ENCODE measurements around the gene SLC7A11.

- PRO-cap: no peak
- RAMPAGE, long total RNA, 4 experiments: no peak in any of the 4 experiments
Observed at GRCh38 chr4:138111462-138112078, 130.6 kb downstream of the SLC7A11 start.

GRCh38 chr4:138241673-138242898 is at the start of gene SLC7A11:
Gene SLC7A11 (minus strand): TSS chr4:138242349.
- PRO-cap: bidirectional peak, plus-strand start at chr4:138242588, minus-strand start at chr4:138242349
- RAMPAGE, long total RNA, 4 experiments: no peak in any of the 4 experiments

GRCh38 chr4:138666436-138666930 is 349.1 kb upstream of the NOCT start:
- PRO-cap: no peak
- RAMPAGE, long total RNA, 4 experiments: no peak in any of the 4 experiments

GRCh38 chr4:138939739-138940179 is 75.8 kb upstream of the NOCT start:
- PRO-cap: no peak
- RAMPAGE, long total RNA, 4 experiments: no peak in any of the 4 experiments

GRCh38 chr4:139014151-139014664 is 1.4 kb upstream of the NOCT start:
- PRO-cap: no peak
- RAMPAGE, long total RNA, 4 experiments: no peak in any of the 4 experiments

DNA sequence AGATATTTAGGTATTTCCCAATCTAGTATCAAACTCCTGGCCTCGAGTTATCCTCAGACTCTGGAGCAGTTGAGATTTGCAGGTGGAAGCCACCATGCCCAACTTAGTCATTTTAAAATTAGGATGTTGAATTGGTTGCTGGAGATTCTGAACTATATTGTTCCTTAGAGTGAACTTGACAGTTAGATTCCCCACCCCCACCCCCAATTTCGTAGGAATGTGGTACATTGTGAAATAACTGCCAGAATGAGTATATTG is 2.2 kb downstream of the NOCT start:
- PRO-cap: no peak
- RAMPAGE, long total RNA, 4 experiments: no peak in any of the 4 experiments

DNA sequence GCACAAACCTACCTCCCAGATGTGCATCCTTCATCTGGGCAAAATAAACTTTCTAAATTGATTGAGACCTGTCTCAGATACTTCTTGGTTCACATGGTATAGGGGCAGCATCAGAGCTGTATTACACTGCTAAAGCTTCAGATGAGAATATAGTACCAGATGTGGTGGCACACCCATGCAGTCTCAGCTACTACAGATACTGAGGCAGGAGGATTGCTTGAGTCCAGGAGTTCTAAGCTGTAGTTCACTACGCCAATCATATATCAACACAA is 22.1 kb downstream of the ELF2 start:
- PRO-cap: no peak
- RAMPAGE, long total RNA, 4 experiments: no peak in any of the 4 experiments

DNA sequence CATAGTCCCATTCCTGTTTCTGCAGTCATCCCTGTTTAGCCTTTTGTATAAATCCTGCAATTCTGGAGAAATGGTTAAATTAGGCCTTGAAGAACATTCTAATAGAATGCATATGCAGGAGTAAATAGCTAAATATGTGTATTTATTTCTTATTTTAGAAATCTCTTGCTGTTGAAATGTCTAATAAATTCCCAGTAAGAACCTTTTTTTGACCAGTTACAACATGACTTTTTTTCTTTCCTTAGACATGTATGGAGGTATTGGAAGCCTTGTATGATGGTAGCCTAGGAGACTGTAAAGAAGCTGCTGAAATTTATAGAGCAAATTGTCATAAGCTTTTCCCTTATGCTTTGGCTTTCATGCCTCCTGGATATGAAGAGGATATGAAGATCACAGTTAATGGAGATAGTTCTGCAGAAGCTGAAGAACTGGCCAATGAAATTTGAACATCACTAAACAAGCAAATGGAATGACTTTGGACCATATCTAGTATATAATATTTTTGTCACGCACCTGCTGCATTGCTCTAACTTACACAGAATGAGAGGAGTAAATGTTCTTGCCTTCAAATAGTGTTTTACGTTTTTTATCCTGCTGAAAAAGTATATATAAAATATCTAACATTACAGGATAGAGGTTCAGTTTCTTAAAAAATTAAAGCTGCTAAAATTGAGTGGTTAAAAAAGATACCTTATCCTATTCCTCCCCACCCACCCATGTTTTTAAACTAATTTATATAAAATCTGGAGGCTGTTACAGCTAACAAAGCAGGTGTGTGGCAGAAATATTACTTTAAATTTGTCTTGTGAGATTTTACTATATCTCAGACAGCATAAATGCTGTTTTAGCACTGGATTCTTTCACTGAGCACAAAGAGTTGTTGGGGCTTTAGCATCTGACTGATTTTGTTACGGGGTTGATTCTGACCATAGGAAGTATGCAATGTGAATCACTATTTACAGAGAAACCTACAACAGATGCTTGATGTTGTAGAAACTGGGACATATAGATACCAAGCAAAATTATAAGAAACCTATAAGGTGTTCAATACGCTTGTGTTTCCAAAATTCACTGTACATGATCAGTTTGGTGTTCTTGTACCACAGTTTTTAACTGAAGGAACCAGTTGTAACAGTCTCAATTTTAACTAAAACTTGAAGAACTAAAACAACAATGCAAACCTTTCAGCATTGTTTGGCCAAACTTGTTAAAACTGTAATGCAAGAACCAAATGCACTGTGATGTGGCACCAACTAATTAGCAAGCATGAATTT is 65.8 kb upstream of the RAB33B start:
- PRO-cap: no peak
- RAMPAGE, long total RNA, 4 experiments: no peak in any of the 4 experiments

DNA sequence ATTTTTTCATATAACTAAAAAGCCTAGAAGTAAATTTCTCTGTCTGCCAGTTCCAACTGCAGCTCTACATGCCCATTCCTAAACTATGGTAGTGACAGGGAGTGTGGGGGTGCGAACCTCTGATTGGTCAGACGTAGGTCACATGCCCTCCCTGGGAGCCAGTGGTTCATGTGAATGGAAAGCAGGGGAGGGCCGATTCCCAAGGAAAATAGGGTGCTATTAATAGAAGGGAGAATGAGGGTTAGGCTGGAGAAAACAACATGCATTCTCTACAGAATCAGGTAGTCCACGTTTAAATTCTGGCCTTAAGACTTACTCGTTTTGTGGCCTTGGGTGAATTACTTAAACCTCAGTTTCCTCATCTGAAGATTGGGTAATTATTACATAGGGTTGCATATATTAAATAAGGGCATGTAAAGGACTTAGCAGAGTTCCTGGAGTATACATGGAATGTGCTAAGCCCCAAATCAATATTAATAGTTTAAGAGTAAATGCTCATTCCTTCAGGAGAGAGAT is 7.2 kb downstream of the RAB33B start:
- PRO-cap: no peak
- RAMPAGE, long total RNA, 4 experiments: no peak in any of the 4 experiments

DNA sequence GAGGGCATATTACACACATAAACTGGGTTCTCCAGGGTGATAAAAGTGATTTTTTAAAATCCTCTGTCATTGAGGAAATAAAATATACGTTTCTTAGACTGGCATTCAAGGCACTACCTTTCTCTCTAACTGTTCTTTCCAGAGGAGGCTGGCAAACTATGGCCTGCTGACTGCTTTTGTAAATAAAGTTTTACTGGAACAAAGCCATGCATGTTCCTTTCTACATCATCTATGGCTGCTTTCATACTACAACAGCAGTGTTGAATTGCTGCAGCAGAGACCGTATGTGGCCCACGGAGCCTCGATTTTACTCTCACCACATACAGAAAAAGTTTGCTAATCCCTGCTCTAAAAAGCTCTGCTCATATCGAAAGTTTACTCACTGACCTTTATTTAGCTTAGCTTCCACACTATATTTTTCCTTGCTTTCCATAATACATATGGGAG is 20.2 kb downstream of the SETD7 start:
- PRO-cap: no peak
- RAMPAGE, long total RNA, 4 experiments: no peak in any of the 4 experiments

- PRO-cap: no peak
- RAMPAGE, long total RNA, 4 experiments: no peak in any of the 4 experiments
Observed at GRCh38 chr4:139552354-139553463, 3.3 kb downstream of the SETD7 start.

DNA sequence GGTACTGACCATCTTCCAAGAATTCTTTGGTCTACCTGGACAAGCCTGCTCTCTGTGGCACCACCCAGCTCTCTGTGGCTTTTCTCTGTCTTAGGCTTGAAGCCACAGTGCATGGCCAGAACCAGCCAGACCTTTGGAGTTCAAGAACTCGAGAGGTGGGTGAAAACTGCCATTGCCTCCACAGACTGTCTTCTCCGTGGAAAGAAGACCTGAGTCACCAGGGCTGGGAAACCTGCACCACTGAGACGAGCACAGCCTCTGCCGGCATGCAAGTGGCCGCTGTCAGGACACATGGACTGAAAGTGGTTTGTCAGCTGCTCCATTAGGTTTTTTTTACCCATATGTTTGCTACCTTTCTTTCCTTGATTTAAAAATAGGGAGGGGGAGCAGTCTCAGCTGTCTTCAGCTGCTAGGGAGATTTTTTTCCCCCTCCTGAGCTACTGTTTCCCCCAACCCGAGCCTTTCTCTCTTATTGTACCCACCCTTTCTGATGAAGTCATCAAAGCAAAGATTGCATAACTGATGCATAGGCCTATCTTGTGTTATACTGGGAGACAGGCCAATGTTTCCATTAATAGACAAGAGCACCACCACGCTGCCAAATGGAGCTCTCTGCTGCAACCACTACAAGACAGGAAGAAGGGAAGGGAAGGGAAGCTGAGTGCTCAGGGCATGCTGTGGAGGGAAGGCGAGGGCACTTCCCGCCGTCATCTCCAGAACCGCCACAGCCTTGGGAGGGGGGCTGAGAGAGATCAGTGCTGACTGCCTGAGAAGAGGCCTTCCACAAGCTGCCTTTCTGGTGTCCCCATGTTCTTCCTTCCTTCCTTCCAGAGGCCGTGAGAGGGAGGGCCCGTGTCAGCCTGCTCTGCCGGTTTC is 74.7 kb downstream of the MGST2 start:
- PRO-cap: bidirectional peak, plus-strand start at position 574 of the sequence, minus-strand start at position 489 of the sequence
- RAMPAGE, long total RNA, 4 experiments: no peak in any of the 4 experiments

DNA sequence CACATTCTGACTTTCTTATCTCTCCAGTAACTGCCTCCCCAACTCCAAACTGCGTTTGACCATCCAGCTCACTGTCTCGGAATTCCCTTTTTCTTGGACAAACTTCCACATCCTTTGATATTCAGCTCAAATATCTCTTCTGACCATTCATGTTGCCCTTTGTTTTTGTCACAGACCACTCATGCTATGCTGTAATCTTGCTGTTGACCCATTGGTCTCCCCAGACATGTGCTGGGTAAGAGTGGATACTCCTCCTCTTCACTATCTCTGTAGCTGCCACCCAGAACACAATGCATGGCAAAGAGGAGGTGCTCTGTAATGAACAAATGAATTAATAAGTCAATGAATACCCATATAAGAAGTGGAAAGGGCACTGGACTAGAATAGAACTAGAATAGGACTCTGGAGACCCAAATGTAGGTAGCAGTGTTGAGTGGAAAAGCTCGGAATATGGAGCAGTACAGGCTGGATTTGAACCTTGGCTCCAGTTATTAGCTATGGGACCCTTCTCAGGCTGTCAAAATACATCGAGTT is 196.8 kb downstream of the MGST2 start:
- PRO-cap: no peak
- RAMPAGE, long total RNA, 4 experiments: no peak in any of the 4 experiments

DNA sequence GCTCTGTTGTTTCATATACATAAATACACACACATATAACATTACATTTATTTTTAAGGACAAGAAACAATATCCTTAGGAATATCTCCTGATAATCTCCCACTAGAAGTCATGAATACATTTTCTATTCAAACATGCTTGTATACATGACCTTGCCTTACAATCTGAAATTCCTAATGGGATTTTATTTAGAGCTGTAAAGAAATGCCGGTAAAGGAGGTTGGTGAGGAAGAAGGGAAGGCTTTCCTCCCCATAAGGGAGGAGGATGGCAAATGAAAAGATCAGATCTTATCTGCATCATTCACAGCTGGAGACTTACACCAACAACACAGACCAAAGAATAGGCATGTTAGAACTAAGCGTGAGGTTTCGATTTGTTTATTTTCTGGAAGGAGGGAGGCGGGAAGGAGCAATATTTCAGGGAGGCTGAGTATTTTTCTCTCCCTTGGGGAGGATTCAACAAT is 235.8 kb downstream of the MGST2 start:
- PRO-cap: no peak
- RAMPAGE, long total RNA, 4 experiments: no peak in any of the 4 experiments

- PRO-cap: no peak
- RAMPAGE, long total RNA, 4 experiments: no peak in any of the 4 experiments
Observed at GRCh38 chr4:139956332-139956960, 197.5 kb downstream of the MAML3 start.

DNA sequence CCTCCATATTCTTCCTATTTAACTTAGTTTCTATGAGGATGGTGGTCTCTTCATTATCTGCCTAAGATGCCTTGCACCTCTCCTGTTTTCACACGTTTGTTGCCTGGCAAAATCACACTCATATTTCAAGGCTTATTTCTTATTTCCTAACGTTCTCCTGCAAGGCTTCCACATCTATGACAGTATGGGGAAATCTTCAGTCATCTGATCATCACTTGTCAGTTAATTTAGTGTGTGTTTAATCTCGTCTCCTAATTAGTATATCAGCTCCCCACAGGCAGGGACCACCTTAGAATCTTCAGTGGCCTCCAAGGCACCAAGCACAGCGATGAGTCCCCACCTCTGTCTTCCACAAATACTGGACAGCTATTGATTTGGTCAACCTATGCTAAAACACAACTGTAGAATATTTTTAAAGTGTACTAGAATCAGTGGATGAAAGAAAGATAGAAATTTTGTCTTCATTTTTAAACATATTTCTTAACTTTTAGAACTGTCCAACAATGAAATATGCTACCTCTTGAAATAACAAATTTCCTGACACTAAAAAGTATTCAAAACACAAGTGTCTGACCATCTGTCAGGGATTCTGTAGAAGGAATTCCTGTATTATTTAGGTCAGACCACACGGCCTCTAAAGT is 99.4 kb downstream of the MAML3 start:
- PRO-cap: no peak
- RAMPAGE, long total RNA, 4 experiments: no peak in any of the 4 experiments

- PRO-cap: no peak
- RAMPAGE, long total RNA, 4 experiments: no peak in any of the 4 experiments
Observed at GRCh38 chr4:140065282-140065982, 88.6 kb downstream of the MAML3 start.

DNA sequence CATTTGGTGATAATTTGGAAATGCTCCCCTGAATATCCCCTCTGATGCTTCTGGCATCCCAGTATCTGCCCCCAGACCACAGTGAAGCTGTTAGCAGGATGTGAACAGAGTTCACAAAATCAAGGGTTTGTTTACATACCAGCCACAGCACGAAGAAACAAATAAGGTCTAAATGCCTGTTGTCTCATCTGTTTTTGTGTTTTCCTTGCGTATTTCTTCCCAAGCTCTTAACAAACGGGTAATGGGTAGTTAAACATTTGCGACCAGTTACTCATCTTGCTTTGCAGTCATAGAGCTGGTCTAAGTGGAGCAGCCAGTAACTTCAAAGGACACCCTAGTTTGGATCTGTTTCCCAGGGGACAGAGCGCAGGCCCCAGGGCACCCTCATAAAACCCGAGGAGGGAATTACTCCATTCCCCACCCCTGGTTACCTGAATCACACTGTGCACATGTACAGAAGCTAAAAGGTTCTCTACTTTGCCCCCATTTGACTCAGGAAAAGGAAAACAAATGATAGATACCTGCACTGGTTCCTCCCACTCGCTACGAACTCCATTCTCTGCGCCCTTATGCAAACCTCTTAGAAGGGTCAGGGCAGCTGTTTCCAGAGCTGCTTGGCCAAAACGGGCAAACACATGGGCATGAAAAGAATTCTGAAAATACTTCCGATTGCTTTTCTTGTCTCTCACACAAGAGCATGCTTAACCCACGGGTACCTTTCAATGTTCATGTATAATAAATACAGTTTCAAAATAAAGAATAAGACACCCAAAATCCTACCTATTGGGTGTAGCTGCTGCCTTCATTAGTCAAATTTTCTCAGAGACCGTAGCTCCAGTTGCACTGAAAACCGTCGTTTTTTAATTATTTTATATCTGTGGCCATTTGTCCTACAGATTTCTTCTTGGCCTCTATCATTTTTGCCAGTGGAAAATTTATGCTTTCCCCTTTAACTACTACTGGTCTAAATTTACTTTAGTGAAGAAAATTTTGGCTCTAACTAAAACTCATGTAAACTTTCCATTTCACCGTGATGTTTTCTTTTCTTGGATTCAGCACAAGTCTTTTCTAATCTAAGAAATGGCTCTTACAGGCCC is 68.6 kb downstream of the MAML3 start:
- PRO-cap: no peak
- RAMPAGE, long total RNA, 4 experiments: no peak in any of the 4 experiments

DNA sequence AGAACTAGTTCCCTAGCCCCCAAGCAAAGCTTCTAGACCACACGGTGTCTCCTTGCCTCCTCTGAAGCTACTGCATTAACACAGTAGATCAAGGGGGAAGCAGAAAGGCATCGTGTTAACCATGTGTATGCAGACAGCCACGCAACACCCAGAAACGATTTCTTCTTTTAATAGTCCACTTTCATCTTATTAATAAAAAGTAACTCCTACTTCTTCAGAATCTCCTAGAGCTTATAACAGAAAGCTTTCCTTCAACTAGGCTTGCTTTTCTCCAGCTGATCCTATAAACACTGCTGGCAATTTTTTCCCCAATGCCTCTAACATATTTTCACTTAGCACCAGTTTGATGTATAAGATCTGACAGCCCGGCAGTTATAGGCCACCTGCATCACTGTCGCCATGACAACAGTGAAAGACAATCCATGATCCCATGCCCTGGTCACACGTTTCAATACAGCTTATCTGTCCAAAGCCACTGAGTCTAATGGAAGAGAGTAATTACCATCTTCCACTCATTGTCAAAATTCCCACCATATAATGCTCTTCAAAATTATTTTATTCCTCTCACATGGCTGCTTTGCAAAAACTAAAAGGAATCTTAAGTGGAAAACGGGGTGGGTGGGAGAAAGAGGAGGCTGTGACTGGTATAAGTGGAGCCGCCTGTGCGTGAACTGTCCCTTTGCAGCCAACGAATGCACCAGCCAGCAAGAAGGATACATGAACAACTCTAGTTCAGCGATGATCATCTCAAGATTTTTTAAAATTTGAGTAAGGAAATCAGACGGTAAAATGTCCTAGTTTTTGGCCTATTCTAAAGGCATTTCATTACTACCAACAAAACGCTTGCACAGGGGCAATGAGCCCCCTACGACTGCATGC is 44.3 kb downstream of the MAML3 start:
- PRO-cap: no peak
- RAMPAGE, long total RNA, 4 experiments: no peak in any of the 4 experiments

GRCh38 chr4:140137547-140138581 is 16.1 kb downstream of the MAML3 start:
- PRO-cap: no peak
- RAMPAGE, long total RNA, 4 experiments: no peak in any of the 4 experiments

Measured in esophagus muscularis mucosa (tissue), 4 donors.